Omental fat pad (tissue), 4 donors: ENCODE measurements around a stretch of chr5.

DNA sequence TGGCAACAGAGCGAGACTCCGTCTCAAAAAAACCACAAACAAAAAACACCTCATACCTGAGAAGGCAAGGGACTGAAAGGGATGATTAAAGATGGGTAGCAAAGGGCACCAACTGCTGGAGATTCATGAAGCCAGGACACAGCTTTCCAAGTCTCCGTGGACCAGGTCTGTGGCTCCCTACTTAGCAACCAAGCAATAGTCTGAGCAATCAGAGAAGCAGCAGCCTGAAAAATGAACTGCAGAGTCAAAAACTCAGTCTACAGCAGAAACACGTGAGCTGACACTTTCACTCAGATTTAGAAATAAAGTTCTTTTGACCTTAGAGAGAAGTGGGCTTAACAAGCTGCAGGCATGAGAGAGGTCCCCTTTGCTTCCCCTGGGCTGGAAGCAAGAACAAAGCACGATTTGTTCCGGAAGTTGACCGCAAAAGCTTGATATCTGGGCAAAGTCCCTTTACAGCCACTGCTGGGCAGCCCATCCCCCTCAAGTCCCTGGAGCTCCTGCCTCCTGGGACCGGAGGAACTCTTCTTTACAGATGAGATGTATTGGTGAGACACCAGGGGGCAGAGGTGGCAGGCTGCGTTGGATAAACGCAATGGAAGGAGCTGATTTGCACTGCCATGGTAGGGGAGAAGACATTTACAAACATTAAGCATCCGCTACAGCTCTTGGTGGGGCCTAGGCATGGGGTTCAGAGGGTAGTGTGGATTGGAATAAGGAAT, 5.9 kb upstream of the SOWAHA start:
- PRO-cap: no peak
- RAMPAGE, long total RNA, 4 experiments: no peak in any of the 4 experiments

DNA sequence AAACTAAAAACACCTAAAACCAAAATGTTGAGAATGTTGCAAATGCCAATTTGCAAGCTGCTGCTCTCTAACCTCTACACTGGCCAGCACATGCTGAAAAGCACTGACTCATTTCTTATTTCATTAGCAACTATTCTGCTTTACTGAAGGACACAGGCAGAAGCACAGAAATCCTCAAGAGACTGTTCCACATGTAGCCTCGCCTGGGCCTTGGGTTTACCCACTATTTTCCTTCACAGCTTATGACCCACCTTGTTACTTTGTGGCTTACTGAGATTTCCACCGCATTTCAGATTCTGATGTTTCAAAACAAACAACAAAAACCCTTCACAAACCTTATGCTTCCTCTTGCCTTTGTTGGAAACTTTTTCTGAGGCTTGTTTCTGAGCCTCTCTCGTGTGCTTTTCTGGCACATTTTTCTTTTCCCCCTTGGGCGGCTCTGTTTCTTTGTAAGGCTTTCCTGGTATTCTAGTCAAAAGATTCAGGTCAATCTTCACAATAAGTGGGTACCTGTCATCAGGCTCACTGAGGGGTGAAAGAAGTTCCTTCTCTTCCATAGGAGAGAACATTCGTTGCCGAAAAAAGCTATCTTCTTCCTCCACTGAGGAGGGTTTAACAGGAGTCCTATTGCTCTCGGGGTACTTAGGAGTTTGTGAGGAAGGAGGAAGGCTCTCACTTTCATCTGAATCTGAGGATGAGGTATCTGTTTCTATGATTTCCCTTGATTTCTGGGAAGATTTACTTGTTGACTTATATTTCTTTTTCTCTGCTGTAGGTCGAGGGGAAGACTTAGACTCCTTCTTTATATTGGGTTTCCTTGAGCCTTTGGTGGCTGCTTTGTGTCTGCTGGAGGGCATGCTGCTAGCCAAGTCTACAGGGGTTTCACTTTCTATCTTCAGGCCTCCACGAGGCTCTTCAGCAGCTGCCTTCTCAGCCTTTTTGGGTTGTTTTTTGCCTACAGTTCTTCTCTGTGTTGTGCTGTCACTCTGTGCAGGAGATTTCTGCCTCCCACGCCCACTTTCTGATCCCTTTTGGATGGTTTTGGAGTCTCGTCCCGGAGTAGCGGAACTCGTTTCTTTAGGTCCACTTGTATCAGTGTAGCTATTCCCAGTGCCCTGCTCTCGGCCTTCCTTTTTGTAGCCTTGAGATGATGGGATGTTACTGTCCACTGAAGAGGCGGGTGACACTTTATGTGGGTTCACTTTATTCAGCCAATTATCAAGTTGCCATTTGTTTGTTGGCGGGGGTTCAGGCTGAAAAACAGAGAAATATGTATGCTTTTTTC, 23.0 kb downstream of the LEAP2 start:
- PRO-cap: no peak
- RAMPAGE, long total RNA, 4 experiments: no peak in any of the 4 experiments

DNA sequence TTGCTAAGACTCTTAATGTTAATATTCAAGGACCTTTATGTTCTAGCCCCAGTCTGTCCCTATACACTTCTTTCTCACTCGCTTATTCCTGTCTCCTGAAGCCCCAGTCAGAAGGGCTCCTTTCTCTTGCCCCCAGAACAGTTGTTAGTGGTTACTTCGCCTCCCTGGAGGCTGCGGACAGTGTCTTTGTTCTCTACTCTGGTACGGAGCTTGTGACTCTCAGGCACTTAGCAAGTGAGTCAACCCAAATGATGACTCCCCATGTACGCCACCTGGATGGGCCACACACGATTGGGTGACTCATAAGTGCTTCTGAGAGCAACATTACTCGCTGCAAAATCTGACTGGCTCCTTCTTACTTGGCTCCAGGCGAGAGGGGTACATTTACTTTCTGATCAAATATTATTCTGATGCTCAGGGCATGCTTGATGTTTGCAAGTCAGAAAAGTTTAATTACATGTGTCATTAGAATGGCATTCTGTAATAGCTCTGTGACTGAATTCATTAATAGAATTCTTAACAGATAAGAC, 193.7 kb downstream of the HSPA4 start:
- PRO-cap: no peak
- RAMPAGE, long total RNA, 4 experiments: no peak in any of the 4 experiments

DNA sequence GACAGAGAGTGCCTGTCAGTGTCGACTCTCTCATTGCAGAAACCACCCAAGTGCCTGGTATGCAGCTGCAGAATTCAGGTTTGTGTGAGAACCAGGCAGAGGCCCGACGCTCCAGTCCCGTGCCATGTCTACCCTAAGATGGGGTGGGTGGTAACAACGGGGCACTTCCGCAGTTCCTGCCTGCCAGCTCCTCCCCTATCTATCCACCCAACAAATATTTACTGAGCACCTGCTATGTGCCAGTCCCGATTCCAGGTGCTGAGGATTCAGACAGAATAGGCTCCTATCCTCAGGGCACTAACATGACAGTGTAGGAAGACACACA, 206.7 kb downstream of the FSTL4 start:
- PRO-cap: no peak
- RAMPAGE, long total RNA, 4 experiments: no peak in any of the 4 experiments

- PRO-cap: no peak
- RAMPAGE, long total RNA, 4 experiments: no peak in any of the 4 experiments
These were observed 109.1 kb downstream of the FSTL4 start for GRCh38 chr5:133503347-133503621.

GRCh38 chr5:133817898-133818368, 150.5 kb downstream of the C5orf15 start:
- PRO-cap: no peak
- RAMPAGE, long total RNA, 4 experiments: no peak in any of the 4 experiments

DNA sequence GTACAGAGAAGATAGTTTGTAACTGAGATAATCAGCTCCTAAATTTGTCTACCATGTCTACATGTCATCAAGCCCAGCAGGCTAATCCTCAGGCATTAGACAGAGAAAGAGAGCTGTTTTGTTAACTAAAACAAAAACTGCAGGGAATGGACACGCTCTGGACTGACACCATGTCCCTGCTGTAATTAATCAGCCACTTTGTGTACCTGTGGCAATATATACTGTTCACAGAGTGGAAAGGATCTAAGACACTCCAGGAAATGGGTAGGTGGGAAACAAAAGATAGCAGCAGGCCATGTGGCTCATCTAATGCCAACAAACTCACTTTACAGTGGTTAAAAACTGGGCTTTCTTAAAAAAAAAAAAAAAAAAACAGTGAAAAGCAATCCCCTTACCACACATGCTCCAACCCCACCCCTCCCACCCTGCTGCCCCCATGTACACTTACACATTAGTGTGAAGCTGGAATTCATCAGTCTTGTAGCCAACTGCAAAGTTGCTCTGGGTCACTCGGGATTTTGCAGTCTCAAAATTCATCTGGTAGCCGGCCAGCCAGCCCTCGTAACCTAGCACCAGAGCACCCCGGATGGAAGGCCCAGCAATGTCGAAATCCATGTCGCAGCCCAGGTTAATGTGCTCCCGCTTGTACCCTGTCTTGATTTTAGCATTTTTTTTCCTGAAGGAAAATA, 12.0 kb upstream of the C5orf15 start:
- PRO-cap: no peak
- RAMPAGE, long total RNA, 4 experiments: no peak in any of the 4 experiments

DNA sequence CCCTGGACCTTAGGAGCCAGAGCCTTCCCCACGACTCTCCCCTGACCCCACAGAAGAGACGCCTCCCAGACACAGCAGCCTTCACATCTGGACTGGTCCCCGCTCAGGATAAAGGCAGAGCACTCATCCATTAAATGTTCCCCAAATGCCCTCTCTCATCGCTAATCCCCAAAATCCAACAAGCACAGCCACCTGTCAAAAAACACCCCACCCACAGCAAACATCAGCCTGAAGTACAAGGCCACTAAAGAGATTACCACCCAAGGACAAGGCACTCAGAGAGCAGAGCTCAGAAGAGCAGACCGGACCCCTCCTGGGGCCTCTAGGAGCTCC, 9.9 kb downstream of the VDAC1 start:
- PRO-cap: no peak
- RAMPAGE, long total RNA, 4 experiments: no peak in any of the 4 experiments

GRCh38 chr5:134007682-134008313, 3.0 kb upstream of the VDAC1 start:
- PRO-cap: no peak
- RAMPAGE, long total RNA, 4 experiments: no peak in any of the 4 experiments

GRCh38 chr5:134111565-134112815, 2.5 kb upstream of the TCF7 start:
- PRO-cap: no peak
- RAMPAGE, long total RNA, 4 experiments: no peak in any of the 4 experiments

GRCh38 chr5:134129207-134129938, 14.9 kb downstream of the TCF7 start:
- PRO-cap: no peak
- RAMPAGE, long total RNA, 4 experiments: no peak in any of the 4 experiments

DNA sequence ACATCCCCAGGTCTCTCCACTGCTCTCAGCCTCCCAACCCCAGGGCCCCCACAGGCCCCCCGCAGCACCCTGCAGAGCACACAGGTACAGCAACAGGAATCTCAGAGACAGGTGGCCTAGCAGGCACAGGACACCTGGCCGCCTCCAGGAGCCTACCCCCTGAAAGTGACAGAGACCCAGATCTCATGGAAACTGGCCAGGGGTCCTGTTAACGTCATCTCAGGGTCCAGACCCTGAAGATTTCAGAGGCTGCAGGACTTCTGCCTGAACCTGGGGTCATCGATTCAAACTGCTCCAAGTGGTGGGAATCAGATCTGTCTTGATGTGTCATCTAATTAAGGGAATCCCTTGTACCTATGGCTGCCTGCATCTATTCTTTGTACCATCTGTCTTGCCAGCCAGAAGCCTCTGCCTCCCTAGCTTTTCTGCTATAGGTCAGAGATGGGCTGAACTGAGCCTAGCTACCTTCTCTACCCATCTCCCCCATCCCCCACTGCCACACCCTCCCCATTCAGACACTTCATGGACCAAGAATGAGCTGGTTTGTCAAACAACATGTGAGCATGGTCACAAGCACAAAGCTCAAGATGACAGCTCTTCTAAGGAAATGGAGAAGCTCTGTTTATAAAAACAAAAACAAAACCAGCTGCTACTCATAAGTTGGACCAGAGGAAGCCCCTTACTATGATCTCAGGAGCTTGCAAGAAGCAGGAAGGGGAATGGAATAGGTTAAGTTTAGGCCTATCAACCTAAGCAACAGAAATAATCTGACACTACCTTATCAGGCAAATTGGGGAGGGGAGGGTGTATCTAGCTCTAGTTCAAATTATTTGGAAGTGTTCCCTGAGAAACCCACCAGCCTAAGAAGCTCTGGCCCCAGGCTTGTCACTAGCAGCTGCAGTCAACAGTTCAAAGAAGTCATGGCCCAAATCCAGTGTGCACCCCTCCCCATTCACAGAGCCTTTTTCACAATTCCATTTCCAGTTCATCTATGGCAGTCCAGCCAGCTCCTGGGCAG, 30.0 kb downstream of the SKP1 start:
- PRO-cap: no peak
- RAMPAGE, long total RNA, 4 experiments: no peak in any of the 4 experiments

- PRO-cap: no peak
- RAMPAGE, long total RNA, 4 experiments: no peak in any of the 4 experiments
These were observed 26.8 kb downstream of the SKP1 start for GRCh38 chr5:134149667-134150619.

- PRO-cap: no peak
- RAMPAGE, long total RNA, 4 experiments: no peak in any of the 4 experiments
These were observed 497 bp upstream of the SKP1 start for GRCh38 chr5:134177176-134177718.

DNA sequence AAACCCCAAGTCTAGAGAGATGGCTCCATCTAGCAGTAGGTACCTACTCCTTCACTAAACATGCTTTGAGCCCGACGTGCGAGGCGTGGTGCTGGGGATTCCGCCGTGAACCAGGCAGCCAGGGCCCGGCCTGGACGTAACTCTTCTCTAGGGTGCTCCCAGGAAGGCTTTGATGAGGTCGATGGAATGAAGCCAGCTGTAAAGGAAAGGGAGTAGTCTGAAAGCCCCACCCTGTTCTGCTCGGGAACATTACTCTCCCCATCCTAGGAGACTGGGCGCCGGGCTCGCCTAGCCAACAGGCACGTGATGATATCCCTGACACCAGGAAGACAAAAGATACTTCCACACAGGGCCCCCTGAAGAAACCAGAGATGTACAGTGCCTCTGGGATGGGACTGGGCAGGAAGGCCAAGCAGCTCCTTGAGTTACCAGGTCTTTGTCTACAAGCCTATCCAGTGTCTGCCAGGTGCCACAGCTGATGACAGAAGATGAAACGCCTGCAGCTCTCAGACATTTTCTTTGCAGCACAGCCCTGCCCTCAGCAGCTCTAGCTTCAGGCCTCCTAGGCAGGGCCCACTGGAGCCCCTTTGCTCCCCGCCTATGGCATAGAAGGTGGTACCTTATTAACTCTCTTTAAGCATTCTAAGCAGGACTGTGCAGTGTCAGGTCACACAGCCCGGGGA, 1.1 kb upstream of the SKP1 start:
- PRO-cap: no peak
- RAMPAGE, long total RNA, 4 experiments: no peak in any of the 4 experiments

GRCh38 chr5:134201756-134202681, 23.9 kb downstream of the PPP2CA start:
- PRO-cap: no peak
- RAMPAGE, long total RNA, 4 experiments: no peak in any of the 4 experiments

- PRO-cap: no peak
- RAMPAGE, long total RNA, 4 experiments: no peak in any of the 4 experiments
These were observed 22.2 kb upstream of the JADE2 start for GRCh38 chr5:134503235-134503784.

DNA sequence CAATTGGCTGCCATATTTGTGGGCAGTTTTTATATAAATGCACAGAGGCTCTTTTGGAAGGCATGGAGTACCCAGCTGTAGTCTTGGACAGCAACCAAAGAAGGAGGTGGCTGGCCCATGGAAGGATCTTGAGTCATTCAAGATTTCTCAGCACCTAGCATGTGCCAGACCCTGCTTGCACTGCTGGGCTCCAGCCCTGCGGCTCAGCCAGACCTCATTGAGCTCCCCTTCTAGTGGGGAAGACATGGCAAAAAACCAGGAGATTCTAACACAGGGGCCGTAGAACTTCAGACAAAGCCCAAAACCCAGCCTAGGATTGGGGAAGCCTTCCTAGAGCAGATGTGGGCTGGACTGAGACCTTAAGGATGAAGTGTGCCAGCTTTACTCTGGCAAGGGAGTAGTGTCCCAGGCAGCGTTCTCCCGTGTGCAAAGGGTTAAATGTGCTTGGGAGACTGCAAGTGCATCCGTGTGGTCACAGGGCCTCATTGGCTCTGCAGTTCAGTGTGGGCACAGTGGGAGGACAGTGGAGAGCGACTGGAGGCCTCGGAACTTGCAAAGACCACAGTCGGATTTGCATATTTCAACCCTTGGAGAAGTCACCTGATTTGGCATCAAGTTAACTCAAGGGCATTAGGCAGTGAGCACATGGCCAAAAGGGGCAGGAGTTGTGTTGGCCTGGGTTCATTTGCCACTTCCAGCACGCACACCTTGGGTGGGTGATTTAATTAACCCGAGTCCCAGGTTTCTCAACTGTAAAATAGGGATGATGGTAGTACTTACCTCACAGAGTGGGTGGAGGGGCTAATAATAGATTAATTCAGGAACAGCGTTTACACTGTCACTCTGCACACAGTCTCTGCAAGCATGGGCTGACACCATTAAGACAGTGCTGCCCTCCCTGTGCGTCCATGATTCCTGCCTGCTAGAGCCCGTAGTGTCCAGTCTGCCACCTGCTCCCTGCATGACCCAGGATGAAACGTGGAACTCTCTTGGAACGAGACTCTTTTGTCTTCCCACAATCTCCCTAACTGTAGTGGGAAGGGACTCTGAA, 22.5 kb downstream of the JADE2 start:
- PRO-cap: no peak
- RAMPAGE, long total RNA, 4 experiments: no peak in any of the 4 experiments

DNA sequence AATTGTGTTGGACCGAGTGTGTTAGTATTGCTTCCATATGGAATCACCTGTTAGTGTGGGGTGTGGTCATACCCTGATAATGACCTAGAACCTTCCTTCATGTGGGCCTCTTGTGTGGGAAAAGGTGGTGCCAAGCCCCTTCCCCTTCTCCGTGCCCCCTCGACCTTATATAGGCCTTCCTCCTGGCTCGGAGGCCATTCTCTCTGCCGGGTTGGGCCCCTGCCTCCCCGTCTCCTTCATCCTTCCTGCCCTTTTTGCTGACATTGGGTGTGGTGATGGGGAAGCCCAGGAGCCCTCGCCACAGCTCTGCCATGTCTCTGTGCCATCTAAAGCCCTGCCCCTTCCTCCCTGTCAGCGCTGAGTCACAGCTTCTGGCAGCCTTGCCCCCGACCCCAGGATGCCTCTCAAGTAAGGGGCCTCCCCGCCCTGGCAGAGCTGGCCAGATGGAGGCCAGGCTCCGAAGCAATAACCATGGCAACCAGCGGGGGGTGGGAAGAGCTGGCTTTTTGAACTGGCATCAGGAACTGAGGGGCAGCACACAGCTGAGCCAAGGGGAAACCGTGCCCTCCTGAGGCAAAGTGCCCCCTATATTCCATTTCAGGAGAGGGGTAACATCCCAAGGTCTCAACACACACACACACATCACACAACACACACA, 30.4 kb downstream of the JADE2 start:
- PRO-cap: no peak
- RAMPAGE, long total RNA, 4 experiments: no peak in any of the 4 experiments

- PRO-cap: no peak
- RAMPAGE, long total RNA, 4 experiments: no peak in any of the 4 experiments
These were observed 6.2 kb downstream of the SAR1B start for GRCh38 chr5:134626324-134626924.